NCI-H460 (cell line): ENCODE results near the genes OAS1 and RASAL1.

DNA sequence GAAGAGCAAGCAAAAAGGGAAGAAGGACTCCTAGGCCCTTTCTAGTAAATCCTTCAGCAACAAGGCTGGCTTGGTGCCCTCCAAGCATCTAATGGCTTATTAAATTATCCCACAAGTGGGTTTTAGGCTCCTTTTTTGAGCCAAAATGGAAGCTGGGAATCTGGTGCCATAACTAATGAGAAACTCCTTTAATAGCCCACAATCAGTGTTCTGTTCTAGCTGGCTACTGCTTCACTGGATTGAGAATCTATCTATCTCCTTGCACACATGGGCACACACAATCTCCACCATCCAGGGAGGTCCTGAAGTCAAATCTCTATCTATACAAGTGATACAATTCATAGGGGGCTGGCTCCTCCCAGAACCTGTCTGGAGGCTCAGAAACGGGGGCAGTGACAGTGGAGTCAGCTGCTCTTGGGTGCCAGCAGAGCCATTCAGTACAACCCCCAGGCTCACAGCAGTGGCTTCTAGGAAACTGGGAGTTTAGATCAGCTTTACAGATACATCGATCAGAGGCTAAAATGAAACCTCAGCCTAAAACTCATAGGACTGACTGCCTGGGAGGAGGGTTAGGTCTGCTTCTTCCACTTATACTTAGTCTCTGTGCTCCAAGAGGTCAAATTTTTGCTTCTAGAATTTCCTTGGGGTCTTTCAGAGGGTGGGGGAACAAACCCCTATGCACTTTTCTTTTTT, 43.7 kb downstream of the SH2B3 start:
RAMPAGE:
- cytosol, long total RNA: no peak
- long total RNA: no peak
- nucleus, long total RNA: no peak

DNA sequence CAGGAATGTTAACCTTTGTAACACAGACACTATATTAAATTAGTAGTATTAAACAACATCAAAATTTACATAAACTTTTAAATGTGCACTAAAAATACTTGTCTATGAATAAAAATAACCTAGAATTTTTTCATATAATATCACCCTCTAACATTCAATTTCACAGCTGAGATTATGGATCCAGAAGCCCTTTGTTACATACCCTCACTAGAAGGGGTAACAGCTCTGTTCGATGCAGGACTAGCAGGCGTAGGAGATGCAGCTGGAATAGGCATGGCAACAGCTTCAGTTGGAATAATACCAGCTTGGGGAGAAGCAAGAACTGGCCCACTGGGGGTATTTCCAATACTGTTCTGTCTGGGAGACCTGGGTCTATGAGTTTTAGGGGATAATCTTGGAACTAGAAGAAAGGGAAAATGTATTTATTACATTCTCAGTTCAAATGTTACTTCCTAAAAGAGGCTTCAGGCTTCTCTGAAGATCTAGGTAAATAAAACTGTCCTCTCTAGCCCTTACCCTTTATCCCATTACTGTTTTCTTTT, 88.9 kb downstream of the ATXN2 start:
RAMPAGE:
- cytosol, long total RNA: no peak
- long total RNA: no peak
- nucleus, long total RNA: no peak

DNA sequence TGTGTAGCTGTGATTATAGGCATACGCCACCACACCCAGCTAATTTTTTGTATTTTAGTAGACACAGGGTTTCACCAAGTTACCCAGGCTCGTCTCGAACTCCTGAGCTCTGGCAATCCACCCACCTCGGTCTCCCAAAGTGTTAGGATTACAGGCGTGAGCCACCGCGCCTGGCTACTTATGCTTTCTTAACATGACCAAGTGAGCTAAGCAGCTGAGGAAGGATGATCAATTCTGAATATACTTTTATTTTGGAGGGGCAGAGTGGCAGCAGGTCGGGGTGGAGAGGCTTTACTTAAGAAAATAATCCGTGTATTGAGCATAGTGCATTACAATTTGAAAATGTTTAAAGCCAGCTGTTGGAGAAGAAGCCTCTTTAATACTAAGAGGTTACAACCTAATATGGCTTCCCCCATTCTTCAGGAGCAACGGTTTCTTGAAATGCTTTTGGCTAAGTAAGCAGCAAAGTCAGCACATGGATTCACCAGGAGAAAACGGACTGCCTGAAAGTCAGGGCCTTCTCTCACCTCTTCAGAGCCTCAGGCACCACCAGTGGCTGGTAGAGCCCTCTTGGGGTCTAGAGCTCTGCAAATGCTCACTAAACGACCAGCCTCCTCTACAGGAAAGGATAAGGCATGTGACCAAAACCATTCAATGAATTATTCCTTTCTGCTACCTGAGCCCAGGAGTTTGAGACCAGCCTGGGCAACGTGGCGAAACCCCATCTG, 11.2 kb downstream of the BRAP start:
RAMPAGE:
- cytosol, long total RNA: no peak
- long total RNA: no peak
- nucleus, long total RNA: no peak

RAMPAGE:
- cytosol, long total RNA: no peak
- long total RNA: no peak
- nucleus, long total RNA: no peak
Observed at GRCh38 chr12:111686195-111686649, 369 bp downstream of the ACAD10 start.

DNA sequence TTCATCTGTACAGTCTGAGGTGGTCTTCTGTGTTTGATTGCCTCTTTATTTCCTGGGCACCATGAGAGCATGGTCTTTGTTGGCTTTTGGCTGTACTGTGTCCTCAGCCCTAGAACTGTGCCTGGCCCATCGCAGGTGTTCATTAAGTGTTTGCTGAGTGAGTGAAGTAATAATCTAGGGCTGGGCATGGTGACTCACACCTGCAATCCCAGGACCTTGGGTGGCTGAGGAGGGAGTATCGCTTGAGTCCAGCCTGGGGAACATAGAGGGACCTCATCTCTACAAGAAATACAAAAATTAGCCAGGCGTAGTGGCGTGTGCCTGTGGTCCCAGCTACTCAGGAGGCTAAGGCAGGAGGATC, 13.9 kb downstream of the ALDH2 start:
RAMPAGE:
- cytosol, long total RNA: no peak
- long total RNA: no peak
- nucleus, long total RNA: no peak

DNA sequence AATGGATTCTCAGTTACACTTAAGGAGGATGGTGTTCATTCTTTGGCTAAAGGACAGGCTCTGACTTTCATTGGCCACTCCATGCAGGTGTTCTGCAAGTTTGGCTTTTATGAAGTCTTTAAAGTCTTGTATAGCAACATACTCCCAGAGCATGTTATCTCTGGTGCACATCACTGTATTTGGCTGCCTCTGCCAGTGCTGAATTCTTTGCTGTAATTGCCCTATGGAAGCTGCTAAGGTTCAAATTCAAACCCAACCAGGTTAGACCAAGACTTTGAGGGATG, 19.7 kb downstream of the TMEM116 start:
RAMPAGE:
- cytosol, long total RNA: no peak
- long total RNA: no peak
- nucleus, long total RNA: no peak

DNA sequence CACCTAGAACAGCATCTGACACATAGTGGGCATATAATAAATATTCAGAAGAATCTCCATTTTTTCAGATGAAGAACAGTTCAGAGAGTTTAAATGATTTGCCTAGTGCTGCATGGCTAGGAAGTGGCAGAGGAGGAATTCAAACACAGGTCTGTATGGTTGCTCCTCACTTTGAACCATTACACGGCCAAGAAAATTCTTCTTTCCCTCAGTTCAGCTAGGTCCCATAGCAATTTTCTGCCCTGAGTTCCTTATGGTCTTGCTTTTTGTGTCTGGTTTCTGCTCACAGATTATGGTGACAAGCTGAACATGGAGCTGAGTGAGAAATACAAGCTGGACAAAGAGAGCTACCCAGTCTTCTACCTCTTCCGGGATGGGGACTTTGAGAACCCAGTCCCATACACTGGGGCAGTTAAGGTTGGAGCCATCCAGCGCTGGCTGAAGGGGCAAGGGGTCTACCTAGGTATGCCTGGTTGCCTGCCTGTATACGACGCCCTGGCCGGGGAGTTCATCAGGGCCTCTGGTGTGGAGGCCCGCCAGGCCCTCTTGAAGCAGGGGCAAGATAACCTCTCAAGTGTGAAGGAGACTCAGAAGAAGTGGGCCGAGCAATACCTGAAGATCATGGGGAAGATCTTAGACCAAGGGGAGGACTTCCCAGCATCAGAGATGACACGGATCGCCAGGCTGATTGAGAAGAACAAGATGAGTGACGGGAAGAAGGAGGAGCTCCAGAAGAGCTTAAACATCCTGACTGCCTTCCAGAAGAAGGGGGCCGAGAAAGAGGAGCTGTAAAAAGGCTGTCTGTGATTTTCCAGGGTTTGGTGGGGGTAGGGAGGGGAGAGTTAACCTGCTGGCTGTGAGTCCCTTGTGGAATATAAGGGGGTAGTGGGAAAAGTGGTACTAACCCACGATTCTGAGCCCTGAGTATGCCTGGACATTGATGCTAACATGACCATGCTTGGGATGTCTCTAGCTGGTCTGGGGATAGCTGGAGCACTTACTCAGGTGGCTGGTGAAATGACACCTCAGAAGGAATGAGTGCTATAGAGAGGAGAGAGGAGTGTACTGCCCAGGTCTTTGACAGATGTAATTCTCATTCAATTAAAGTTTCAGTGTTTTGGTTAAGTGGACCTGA, 9.0 kb downstream of the ERP29 start:
RAMPAGE:
- cytosol, long total RNA: no peak
- long total RNA: no peak
- nucleus, long total RNA: no peak

GRCh38 chr12:112023704-112024631, 10.7 kb downstream of the ERP29 start:
RAMPAGE:
- cytosol, long total RNA: no peak
- long total RNA: no peak
- nucleus, long total RNA: no peak

DNA sequence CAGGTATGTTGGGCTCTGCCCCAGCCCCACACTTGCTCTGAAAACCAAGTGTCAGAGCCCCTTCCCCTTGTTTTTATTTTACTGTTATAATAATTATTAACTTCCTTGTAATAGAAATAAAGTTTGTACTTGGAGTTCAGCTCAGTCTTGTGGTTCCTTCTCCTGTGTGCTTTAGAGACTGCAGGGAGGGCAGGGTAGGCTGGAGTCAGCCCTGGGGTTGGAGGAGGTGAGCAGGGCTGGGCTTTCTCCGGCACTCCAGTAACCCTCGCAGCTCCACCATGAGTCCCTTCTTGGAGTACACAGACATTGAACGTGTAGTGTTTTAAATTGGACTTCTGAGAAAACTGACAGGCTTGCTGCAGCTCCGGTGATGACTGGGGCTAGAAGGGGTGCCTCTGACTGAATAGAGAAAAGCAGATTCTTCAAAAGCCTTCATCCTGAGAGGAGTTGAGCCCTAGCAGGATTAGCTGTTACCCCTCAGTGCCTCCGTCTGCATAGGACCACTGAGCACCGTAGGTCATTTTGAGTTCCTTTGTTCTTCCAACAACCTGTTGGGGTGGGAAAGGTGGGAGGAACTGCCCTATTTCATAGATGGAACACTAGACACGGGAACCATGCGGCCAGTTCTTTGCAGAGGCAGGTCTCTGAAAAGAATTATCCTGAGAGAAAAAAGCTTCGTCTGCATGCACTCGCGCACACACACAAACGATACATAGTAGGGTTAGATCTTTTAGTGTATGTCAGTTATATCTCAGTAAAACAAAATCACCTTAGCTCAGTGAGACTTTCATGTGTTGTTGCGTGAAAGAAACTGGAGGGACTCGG, 28.3 kb downstream of the TRAFD1 start:
RAMPAGE:
- cytosol, long total RNA: no peak
- long total RNA: no peak
- nucleus, long total RNA: no peak

GRCh38 chr12:112178800-112179613, 53.6 kb downstream of the TRAFD1 start:
RAMPAGE:
- cytosol, long total RNA: no peak
- long total RNA: no peak
- nucleus, long total RNA: no peak

DNA sequence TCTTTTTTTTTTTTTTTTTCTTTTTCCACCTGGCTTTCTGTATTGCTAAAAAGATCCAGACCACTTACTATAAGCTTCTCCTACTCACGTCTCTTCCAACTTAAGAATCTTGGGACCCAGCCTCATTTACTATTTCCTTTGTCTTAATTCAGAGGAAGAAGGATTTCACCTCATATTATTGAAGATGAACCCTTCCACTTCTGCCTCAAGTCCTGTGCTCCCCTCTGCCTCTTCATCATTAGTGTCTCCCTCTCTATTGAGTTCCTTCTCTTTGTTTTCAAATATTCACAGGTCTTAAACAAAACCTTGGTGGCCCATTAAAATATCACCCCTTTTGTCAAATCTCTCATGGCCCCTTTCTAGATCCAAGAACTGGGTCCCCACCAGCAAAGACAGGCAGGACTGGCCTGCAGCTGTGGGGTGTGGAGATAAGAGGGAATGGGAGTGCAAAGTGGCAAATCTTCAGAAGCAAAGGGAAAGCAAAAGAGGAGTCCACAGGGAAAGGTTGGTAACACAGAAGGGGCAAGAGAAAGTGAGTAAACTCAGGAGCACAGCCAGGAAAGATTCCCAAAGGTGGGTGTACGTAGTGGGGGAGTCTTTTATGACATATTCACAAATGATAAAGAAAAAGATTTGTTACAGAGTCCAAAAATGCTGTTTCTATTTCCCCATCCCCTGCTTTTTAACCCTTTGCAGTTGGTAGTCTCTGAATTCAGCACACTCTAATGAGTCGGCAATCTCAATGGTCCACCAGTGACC, 98.1 kb downstream of the HECTD4 start:
RAMPAGE:
- cytosol, long total RNA: no peak
- long total RNA: no peak
- nucleus, long total RNA: no peak

RAMPAGE:
- cytosol, long total RNA: no peak
- long total RNA: no peak
- nucleus, long total RNA: no peak
Observed at GRCh38 chr12:112450111-112450676, 31.4 kb downstream of the PTPN11 start.

GRCh38 chr12:112906586-112907378, at the start of gene OAS1:
OAS1 (plus strand) TSS chr12:112906962.
RAMPAGE:
- cytosol, long total RNA: start-site peak on the plus strand at chr12:112906898-112907018, 518 and 807 reads in 2 replicates; start-site peak on the plus strand at chr12:112907136-112907204, 93 and 101 reads in 2 replicates
- long total RNA: start-site peak on the plus strand at chr12:112906836-112907021, 335 and 984 reads in 2 replicates; start-site peak on the plus strand at chr12:112907139-112907192, 62 and 160 reads in 2 replicates
- nucleus, long total RNA: start-site peak on the plus strand at chr12:112906935-112907018, 510 and 156 reads in 2 replicates; start-site peak on the plus strand at chr12:112907136-112907162, 90 and 34 reads in 2 replicates

DNA sequence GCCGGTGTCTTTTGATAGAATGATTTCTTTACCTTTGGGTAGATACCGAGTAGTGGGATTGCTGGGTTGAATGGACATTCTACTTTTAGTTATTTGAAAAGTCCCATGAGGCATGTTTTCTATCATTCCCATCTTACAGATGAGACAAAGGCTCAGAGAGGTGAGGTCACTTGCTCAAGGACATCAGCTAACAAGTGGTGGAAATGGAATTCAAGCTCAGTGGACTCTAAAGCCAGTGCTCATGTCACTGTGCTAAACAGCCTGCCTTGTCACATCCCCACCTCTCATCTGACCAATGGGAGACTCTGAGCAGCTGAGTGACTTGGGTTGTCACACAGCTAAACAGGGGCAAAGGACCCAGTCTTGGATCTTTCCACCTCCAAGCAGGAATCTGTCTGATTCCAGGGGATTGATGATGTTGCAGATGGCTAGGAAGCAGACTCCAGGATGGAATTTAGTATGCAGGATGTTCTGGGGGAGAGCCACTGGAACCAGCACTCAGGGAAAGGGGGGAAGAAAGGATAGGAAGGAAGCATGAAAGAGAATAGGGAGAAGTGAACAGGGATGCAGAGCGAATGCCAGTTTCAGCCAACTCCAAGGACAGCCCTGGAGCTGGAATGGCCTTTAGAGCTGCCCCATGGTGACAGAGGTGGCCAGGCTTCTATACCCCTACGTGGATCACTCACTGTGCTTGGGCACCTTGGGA, 11.8 kb downstream of the OAS1 start:
RAMPAGE:
- cytosol, long total RNA: no peak
- long total RNA: no peak
- nucleus, long total RNA: no peak

GRCh38 chr12:112978946-112979855, 882 bp downstream of the OAS2 start:
RAMPAGE:
- cytosol, long total RNA: no peak
- long total RNA: no peak
- nucleus, long total RNA: no peak

DNA sequence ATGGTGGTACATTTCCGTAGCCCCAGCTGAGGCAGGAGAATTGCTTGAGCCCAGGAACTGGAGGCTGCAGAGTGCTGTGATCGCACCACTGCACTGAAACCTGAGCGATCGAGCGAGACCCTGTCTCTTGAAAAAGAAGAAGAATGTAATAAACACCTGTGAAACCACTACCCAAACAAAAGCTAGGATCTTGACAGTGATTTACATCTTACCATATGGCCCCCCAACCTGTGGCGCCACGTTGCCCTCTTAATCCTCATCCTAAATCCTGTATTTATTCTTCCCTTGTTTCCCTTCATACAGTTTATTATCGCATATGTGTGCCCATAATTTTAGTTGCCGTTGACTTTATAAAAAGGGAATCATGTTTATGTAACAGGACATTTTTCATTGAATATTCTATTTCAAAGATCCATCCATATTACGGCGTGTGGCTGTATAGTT, 5.6 kb upstream of the DTX1 start:
RAMPAGE:
- cytosol, long total RNA: no peak
- long total RNA: no peak
- nucleus, long total RNA: no peak

DNA sequence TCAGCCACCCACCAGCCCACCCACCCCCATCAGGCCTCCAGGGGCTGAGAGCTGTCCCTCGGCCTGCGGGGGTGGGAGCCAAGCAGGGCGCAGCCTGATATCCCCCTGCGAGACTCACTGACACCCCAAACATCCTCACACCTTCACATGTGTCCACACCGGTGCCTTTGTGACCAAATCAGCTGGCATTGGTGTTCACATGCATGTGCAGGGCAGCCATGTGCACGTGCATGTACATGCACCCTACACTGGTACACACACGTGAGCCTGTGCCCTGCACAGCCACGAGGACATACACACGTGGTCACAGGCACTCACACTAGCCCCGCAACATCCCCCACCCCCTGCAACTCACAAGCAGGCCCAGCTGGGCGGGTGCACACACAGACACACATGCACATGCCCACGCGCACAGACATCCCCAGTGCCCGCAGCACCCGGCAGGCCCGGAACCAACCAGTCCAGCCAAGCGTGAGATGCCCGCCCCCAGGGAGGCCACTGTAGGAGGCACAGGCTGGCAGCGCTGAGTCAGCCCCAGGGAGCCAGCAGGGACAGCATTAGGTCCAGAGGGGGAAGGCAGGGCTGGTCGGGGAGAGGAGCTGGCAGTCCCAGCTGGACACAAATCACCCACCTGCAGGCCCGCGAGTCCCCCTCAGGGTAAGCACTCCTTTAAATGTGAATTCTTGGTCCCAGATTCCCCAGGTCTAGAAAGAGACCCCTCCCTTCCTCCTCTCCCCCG, 5.3 kb downstream of the RASAL1 start:
RAMPAGE:
- cytosol, long total RNA: no peak
- long total RNA: no peak
- nucleus, long total RNA: no peak

RAMPAGE:
- cytosol, long total RNA: start-site peak on the minus strand at chr12:113135682-113135765, 30 and 31 reads in 2 replicates
- long total RNA: no peak
- nucleus, long total RNA: start-site peak on the minus strand at chr12:113135689-113135772, 25 and 21 reads in 2 replicates
Observed at GRCh38 chr12:113135172-113136089, at the start of gene RASAL1. RASAL1 (minus strand) TSS chr12:113135761.

RAMPAGE:
- cytosol, long total RNA: no peak
- long total RNA: no peak
- nucleus, long total RNA: no peak
Observed at GRCh38 chr12:113142042-113143431, 7.0 kb upstream of the RASAL1 start.

RAMPAGE:
- cytosol, long total RNA: no peak
- long total RNA: no peak
- nucleus, long total RNA: no peak
Observed at GRCh38 chr12:113184362-113185195, 699 bp downstream of the DDX54 start.